Fibroblast of villous mesenchyme (primary cell): ENCODE results near the gene DYNLT1.

DNA sequence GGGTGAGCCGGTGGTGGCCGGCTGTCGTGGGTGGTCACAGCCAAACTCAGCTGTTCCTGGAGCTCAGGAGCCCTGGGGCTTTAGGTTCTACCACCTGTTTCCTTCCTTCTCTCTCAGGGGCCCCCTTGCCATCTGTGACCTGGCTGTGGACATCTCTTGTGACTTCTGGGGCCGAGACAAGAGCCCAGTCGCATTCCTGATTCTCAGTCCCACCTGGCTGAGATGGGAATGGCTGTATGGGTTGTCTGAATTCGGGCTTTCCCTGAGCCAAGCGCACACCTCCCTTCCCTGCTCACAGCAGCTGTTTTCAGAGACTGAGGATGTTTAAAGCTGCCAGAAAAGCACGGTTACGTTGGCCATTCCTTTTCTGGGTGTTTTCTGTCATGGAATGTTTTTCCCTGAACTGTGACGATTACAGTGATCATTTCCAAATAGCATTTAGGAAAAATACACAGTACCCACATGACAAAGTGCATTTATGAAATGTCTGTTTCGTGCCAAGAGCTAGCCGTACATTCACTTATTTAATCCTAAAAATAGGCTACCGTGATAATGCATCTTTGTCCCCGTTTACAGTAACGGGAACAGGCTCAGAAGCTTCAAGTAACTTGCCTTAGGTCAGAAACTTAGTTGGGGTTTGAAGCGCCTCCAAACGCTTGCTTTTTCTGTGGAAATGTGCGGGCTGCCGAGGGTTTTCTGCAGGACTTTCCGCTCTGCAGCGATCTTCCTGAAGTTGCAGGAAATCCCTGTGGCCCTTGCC lies 36.7 kb downstream of the SYNJ2 start:
- CAGE, long polyA plus RNA, result no peak

- CAGE, long polyA plus RNA, result no peak
Observed at GRCh38 chr6:158068261-158068809, 86.7 kb downstream of the SYNJ2 start.

DNA sequence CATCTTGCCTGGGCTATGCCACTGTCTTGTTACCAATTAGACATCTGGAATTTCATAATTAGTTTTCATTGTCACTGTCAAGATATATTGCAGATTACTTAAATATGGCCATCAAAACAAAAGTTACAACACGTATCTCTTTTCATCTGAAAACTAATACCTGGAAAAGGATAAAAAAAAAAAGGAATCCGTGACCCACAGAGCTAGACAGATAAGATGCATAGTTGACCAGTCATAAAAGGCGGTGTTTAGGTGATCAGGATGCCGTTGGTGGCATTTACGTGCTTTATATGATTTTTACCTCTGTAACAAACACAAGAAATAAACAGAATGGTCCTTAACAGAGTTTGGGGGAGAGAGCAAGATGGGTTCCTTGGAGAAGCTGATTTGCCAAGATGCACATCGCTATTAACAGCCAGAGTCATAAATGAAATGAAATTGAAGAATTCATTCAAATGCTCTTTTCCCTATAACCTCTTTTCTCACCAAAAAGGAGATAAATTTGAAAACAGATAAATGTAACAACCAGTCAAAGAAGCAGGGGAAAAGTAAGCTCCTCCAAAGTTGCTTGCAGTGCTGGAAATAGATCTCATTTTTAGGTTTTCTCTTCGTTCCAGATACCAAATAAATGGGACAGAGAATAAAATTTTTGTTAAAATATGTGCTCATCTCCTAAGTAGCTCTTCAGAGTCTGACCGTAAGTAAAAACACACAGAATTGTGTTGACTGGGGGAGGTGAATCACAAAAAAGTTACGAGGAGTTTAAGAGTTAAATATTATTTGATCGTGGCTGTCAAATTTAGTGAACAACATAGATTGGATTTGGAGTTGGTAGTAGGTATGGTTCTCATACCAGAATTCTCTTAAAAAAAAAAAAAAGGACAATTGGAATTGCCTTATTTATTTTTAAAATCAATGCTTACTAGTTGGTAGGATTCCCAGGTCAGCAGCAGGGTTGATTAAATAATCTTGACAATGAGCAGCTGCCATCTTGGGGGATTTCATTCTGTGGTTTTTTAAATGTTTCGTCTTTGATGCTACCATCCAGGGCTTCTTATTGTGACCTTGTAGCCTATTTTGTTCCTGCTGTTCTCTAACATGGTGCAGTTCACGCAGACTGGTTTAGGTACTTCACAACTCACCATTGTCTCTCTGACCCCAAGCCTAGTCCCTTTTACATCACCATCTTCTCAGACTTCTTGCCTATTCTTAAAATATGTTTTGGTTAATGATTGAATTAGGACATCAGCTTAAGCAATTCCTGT lies 70.0 kb downstream of the SERAC1 start:
- CAGE, long polyA plus RNA, result no peak

- CAGE, long polyA plus RNA, result no peak
Observed at GRCh38 chr6:158183516-158183981, 15.4 kb downstream of the GTF2H5 start.

DNA sequence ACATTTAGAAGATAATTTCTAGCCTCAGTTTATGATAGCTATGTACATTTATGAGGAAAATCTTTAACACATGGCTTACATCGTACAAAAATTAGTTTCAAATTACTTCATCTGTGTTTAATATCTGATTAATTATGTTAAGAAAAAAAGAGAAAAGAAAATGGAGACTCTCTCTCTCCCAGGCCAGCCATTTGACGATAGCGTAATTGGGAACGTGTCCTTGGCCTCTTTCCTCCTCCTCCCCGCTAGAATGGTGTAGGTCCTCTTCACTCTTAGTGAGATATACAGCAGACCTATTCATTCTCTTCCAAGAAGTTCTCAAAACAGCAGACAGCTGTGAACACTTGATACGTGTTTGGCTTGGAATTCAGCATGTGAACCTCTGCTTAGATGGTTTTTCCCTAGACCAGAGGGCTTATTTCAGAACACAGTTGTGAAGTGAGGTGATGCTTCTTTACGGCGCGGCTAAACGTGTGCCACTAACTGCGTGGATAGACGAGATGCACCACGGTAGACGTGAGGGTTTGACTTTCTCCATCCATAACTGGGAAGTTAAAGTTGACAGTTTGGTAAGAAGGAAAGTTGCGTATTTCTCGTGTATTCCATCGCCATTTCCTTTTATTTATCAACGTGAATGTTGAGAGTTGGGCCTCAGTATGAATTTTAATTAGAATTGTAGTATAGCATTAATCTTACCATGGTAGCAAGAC lies 32.6 kb upstream of the TULP4 start:
- CAGE, long polyA plus RNA, result no peak

- CAGE, long polyA plus RNA, result no peak
Observed at GRCh38 chr6:158323956-158325019, 12.0 kb downstream of the TULP4 start.

- CAGE, long polyA plus RNA, result no peak
Observed at GRCh38 chr6:158379170-158379870, 67.1 kb downstream of the TULP4 start.

DNA sequence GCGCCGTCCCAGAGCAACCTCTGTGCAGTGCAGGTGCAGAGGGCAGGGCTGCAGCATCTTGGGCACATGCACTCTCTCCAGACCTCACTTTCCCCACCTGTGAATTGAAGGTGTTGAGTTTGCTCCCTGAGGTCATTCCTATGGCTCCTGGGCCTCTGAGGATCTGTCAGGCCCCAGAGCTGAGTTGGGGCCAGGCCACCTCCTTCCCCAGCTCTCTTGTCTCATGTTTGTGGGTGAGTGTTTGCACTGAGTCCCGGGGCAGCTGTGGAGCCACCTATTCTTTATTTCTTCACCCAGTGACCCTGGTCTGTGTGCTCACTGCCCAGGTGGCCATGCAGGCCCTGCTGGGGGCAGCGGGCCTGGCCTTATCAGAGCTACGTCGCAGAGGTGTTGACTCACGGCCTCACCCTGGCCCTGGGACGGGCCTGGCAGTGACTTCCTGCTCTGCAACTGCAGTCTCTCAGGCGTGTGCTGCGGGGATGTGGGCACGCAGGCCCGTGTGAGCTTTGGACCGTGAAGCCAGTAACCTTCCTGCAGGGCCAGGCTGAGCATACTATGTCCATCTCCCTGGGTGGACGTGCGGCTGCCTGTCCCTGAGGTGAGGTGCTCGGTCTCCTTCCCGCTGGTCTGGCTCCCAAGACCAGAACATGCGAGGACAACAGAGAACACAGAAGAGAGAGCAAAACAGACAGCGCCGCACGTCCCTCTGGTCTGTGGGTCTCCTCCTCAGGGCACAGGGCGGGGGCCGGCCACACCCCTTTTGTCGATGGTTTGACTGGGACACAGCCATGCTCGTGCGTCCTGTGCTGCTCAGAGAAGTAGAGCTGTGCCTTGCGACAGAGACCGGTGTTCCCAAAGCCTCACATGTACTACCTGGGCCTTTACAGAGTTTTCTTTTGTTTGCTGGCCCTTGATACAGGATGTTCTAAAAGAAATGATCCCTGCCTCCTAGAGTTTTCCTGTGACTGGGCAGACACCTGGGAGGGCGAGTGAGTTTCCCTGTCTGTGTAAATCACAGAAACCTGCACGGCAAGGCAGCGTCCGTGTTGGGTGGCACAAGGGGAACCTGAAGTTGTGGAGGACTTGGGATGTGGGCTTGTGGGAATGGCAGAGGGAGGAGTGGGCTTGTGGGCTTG lies 12.2 kb downstream of the TMEM181 start:
- CAGE, long polyA plus RNA, result no peak

DNA sequence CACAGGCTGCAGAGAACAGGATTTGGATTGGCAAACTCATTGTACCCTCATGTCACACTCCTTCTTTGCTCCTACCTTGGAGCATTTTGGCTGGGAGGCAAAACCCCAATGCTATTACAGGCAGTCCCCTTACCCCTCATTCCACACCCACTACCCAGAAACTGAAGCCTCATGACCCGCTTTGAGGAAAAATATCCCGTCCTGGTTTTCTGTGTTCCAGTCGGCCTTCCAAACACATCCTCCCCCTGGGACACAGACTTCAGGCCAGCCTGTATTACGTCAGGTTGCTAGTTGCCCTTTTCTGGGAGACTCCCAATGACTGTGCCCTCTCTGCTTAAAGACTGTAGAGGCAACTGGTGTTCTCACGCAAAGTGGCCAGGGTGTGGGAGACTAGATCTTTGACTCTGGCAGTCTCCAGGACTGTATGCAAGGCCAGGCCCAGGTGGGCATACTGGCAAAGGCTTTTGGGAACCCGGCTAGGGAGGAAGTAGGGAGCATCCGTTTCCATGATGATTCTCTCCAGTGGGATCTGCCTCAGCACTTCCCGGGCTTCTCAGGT lies 35.1 kb downstream of the DYNLT1 start:
- CAGE, long polyA plus RNA, result no peak

- CAGE, long polyA plus RNA, result no peak
Observed at GRCh38 chr6:158611371-158612498, 32.8 kb downstream of the DYNLT1 start.

- CAGE, long polyA plus RNA, result no peak
Observed at GRCh38 chr6:158642144-158643174, 2.1 kb downstream of the DYNLT1 start.

- CAGE, long polyA plus RNA, result start-site peak on the minus strand at chr6:158644716-158644755, 1,848 and 1,878 reads in 2 replicates
Observed at GRCh38 chr6:158644610-158645265, at the start of gene DYNLT1. Gene DYNLT1, minus strand, starts transcription at chr6:158644743.

GRCh38 chr6:158686751-158688050 lies 37.3 kb downstream of the SYTL3 start:
- CAGE, long polyA plus RNA, result no peak

DNA sequence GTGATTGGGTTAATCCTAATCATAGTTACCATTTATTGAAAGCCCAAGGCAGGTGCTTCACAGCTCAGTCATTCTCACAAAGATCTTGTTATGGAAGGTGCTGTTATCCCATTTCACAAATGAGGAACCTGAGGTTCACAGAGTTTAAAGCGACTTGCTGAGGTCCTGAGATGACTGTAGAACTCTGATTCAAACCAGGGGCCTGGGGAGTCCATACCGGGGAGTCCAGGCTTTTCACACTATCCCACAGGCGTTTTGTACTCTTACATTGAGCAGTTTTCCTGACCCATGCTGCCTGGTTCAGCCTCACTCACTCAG lies 84.4 kb downstream of the EZR start:
- CAGE, long polyA plus RNA, result no peak

DNA sequence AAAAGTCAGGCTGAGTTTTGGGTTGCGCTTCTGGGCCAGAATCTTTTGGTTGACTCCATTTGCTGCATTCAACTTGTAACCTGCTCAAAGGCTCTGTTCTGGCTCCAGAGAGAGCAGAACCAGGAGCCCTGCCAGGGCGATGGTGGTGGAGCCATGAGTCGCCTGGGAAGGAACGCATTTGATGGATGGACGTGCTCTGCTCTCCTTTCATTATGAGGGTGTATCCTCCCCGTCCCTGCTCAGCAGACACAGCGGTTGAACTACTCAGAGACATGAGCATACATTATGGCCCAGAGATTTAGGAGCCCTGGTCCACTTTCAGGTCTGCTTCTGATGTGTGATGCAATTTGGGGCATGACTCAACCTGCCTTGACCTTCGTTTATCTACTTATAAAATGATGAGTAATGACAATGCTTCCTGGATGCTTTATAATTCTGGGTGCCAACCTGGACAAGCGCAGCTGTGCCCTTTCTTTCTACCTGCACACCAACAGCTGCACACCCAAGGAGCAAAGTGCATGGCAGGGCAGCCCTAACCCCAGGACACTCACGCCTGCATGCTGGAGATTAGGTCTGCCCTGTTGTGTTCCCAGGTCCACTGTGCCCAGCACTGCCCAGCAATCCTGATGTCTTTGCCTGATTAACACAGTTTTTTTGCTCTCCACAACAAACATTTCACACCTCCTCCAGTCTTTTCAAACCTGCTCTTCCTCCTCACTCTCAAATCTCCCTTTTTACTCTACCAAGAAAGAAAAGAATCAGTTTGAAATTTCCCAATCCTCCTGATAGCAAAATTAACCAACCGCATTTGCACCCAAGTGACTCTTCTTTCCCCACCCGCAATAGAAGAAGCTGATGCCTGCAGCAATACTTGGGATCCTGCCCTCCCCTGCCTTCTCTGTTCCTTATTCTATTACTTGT lies 81.3 kb downstream of the EZR start:
- CAGE, long polyA plus RNA, result no peak

- CAGE, long polyA plus RNA, result no peak
Observed at GRCh38 chr6:158771642-158772538, 47.3 kb downstream of the EZR start.

DNA sequence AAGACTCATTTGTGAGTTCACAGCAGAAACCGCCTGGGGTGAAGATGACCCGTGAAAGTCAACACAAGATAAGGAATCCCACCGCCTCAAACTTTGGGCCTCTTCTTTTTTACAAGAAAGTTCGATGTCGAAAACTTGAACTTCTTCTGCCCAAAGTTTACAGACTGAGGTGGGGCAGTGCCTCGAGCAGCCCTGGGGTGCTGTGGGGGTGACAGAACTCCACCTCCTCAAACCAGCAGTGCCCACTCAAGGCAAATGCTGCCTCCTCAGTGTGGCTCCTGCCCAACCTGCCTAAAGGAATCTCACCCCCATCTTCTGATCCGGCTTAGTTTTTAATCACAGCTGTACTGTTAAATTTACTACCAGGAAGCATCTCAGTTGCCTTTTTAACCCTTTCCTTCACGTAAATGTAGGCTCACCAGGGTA lies 45.1 kb downstream of the EZR start:
- CAGE, long polyA plus RNA, result no peak

DNA sequence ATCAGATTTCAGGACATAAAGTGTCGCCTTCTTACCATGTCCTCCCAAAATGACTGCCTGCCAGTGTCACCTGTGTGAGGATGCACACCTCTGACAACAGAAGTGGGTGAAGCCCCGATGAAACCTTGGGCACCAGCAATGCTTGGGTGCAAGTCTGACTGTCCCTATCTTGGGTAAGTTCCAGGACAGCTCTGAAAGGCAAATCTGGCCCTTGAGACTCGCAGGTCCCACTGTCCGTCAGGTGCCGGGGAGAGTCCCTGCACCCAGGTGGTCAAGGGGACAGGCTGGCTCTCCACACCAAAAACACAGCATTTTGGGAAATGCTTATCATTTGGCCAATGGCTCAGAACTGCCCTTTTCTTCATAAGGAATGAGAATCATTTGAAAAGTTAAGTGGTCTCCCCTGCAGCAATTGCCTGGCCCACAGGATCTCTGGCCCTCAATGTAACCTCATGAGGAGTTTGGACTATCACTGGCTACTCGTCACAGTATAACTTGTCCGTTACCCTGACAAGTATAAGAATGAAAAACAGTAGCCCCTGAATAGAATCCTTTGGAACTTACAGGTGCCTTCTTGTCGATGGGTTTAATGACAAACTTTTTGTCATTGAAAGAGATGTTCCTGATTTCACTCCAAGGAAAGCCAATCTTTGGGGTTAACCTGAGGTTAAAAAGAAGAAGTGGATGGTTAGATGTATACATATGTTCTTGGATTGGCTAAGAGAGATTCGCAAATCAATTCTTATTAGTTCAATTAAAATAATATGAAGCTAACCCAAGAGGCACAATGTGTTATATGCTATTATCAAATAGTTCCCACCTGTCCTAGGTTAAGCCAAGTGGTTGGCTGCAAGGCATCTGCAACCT lies 43.1 kb downstream of the EZR start:
- CAGE, long polyA plus RNA, result no peak

- CAGE, long polyA plus RNA, result no peak
Observed at GRCh38 chr6:158867107-158868093, 48.2 kb upstream of the EZR start.

DNA sequence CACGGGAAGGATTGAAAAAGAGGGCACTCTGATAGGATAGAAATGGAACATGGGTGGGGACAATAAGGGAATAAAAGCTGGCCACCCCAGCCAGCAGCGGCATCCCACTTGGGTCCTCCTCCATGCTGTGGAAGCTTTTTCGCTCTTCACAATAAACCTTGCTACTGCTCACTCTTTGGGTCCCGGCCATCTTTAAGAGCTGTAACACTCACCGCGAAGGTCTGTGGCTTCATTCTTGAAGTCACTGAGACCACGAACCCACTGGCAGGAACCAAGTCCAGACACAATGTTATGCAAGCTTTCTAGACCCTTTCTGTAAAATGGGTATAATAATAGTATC lies 48.9 kb upstream of the EZR start:
- CAGE, long polyA plus RNA, result no peak